Umbilical cord (tissue), 2 donors: Measurements from ENCODE around the genes CIB4, DPYSL5 and CAD.

DNA sequence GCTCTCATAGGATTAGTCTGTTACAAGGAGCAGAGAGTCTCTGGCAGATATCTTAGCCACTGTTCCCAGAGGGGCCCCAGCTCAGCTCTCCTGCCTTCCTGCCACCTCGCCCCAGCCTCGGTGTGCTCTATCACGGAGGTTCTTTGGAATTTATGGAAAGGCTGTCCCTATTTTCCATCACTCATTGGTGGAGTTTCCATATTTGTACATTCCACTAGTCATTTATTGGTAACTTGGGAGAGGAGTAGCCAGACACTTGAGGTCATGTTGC is 21.6 kb downstream of the DRC1 start:
- RAMPAGE, long total RNA: no peak

GRCh38 chr2:26641242-26641711 is at the start of gene CIB4:
CIB4 (minus strand) TSS chr2:26641366.
- RAMPAGE, long total RNA: no peak

- RAMPAGE, long total RNA: no peak
These were observed 316 bp upstream of the KCNK3 start for GRCh38 chr2:26692213-26692598.

GRCh38 chr2:26693238-26693793 is 794 bp downstream of the KCNK3 start:
- RAMPAGE, long total RNA: no peak

DNA sequence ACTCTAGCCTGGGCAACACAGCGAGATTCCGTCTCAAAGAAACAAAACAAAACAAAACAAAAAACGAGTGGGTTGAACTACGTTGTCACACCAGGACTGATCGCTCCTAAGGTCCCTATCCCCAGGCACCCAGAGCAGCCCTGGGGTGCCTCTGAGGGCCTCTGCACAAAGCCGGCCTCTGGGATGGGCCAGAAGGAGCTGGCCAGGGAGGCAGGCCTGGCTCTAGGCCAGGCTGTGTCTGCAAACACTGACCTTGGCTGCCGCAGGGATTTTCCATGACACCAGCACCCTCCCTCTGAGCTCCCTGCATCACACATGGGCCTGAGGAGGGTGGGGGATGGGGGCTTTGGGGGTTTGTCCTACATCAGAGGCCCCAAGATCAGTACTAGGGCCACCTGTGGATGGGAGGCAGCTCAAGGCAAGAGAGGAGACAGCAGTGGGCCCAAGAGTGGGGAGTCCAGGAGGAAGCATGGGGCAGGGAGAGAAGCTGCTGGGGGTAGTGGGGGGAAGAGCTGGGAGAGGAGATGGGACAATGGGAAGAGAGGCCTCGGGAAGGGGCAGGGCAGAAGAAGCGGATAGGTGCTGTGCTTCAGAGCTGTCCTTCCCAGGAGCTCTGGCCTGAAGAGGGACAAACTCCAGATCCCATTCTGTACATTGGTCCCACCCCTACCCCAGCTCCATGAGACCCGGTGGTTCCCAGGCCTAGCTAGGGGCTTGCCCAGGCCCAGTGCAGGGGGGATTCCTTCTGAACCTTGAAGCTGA is 27.9 kb downstream of the KCNK3 start:
- RAMPAGE, long total RNA: no peak

DNA sequence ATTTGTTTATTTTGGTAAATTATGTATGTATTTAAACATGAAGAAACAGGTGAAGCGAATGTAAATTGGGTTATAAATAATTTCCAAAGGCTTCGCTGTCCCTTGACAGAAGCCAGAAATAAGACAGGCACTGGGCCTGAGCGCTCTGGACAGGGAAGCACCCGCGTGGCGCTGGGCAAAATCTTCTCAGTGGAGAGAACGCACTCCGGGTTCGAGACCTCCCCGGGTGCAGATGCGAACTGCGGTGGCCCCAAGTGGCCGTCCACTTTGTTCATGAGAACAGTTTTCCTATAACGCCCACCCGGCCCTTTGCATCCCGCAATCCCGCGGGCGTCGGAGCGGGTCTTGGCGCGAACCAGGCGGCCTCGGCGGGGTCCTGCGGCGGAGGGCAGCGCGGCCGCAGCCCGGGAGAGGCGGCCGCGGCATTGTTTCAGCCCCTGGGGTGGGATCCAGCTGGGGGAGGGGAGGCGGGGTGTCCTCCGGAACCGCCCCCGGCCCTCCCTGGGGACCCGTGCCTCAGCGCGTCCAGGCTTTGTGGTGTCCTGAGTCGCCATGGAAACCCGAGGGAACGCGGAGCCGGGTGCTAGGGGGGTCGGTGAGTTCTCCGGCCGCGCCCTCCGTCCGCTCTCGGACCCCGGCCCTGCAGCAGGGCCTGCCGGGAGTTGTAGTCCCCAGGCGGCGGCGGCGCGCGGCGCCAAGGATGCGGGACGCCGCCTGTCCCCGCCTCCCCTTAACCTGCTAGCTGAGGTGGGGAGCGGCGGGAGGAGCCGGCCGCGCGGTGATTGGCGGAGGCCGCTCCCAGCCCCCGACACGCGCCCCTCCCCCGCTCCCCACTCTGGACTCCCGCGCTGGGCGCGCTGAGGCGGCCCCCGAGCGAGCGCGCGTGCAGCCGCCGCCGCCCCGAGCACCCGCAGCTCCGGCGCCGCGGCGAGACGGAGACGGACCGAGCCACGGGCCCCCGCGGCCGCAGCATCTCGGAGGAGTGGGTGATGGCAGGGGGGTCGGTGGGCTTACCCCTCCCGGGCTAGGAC is at the start of gene DPYSL5:
DPYSL5 (plus strand) TSS at position 860 of the 1,031 bp plus-strand sequence.
- RAMPAGE, long total RNA: no peak

DNA sequence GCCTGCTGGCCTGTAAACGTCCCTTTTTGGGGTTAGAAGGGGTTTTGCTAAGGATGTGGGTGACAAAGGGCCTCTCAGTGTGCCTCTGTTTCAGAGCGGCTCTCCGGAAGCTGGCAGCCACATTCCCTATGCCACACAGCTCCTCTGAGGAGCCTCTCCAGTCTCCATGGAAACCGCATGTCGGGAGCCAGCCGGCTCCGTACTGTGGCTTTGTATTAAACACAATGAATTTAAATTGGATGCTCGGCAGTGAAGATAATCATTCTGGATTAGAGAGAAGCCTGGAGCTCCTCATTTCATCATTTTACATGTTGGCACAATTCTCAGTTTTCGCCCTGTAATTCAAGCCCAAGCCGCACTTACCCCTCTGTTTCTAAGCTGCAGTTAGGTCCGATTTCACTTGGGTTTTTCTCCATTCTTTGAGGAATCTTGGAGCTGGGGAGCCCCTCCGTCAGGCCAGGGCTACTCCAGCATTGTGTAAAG is 57.9 kb upstream of the MAPRE3 start:
- RAMPAGE, long total RNA: no peak

DNA sequence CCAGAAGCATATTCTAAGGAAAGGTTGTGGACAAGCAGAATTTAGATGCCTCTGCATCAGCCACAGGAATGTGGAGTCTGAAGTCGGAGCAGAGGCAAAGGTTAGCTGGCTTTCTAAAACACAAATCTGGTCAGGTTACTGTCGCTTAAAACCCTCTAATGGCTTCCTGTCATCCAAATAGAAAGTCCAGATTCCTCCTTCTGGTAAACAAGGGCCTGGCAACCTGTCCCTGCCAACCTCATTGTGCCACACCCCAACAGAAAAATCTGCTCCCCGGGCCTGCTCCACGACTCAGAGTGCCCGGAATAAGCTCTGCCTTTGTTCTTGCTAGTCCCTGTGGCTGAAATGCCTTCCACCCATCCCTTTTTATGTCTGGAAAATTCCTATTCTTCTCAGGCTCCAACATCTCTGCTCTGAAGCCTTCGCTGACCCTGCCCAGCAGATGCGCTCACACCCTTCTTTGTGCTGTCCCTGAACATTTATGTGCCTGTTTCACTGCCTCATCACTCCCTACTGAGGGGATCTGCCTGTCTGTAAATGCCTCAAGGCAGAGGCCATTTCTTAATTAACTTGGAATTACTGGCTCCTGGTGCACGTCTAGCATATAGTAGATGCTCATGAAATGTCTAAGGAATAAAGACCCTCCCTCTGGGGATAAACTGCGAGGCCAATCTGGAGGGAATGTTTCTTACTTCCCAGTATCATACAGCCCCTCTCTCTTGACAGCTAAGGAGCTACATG is 11.2 kb upstream of the TMEM214 start:
- RAMPAGE, long total RNA: no peak

- RAMPAGE, long total RNA: no peak
These were observed 10.7 kb upstream of the TMEM214 start for GRCh38 chr2:27022172-27022351.

- RAMPAGE, long total RNA: no peak
These were observed 8.7 kb upstream of the TMEM214 start for GRCh38 chr2:27023884-27024565.

GRCh38 chr2:27096985-27097532 is 10.5 kb downstream of the KHK start:
- RAMPAGE, long total RNA: no peak

- RAMPAGE, long total RNA: no peak
These were observed 1.8 kb upstream of the ABHD1 start for GRCh38 chr2:27121659-27122327.

DNA sequence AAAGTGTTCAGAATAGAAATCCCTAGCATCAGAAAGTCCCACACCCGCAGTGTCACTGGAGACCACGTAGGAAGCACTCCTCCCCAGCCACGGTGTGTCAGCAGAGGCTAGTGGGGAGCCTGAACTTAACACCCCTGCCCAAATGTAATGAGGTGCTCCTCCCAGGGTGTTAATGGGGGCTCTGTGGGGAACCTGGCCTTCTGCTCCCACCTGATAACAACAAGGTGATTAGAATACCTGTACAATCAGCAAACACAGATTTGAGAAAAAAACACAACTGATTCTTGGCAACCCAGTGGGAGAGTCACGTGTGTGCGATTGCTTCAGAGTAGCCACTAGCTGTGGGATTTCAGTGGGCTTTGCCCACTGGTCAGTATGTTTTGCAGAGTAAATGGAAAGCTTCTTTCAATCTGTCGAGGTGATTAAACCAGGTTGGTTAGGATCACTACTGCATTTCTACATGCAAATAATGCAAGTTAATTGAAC is 20.7 kb upstream of the ATRAID start:
- RAMPAGE, long total RNA: no peak

DNA sequence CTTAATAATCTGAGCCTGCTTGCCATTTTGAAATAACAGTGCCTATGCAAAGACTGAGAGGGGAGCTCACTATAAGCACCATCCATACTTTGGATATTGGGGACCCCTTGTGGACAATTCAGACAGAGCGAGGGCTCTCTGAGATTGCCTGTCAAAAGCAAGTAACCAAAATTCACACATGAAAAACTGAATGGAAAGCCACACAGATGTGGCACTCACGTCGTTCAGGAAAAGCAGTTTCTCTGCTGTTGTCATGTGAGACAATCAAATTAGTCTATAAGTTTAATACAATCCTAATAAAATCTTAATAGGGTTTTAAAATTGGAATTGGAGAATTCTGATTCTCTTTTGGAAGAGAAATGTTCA is 20.2 kb upstream of the ATRAID start:
- RAMPAGE, long total RNA: no peak

DNA sequence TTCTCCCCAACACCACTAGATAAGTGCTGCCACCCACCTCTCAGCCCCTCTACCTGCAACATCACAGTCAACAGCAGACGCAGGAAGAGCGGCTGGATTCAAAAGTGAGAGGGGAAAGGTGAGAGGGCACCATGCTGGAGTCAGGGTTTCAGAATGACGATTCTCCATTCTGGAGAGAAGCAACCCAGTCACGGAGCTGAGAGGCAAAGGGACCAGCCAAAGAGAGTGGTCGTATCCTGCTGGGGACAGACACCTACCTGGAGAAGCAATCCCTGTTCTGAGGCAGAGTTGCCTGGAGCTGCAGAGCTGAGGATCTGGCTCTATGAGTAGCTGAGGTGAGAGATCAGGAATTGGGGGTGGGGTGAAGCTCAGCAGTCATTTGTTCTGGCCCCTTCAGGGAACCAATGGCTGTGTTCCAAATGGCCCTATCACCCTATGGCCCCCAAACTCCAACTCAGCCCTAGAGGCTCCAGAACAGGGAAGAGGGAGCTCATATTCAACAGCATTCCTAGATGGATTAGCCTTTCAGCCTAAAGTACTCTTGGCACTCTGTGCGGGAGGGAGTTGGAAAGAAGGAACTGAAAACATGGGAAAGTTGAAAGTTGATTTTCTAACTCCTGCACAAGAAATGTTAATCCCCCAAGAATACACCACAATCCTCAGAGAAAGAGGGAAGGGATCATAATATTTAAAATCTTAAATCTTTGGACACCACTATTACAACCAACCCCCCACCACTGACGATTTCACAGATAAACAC is 3.3 kb upstream of the ATRAID start:
- RAMPAGE, long total RNA: no peak

- RAMPAGE, long total RNA: no peak
These were observed at the start of gene CAD for GRCh38 chr2:27216975-27217925. CAD (plus strand) TSS chr2:27217369.

DNA sequence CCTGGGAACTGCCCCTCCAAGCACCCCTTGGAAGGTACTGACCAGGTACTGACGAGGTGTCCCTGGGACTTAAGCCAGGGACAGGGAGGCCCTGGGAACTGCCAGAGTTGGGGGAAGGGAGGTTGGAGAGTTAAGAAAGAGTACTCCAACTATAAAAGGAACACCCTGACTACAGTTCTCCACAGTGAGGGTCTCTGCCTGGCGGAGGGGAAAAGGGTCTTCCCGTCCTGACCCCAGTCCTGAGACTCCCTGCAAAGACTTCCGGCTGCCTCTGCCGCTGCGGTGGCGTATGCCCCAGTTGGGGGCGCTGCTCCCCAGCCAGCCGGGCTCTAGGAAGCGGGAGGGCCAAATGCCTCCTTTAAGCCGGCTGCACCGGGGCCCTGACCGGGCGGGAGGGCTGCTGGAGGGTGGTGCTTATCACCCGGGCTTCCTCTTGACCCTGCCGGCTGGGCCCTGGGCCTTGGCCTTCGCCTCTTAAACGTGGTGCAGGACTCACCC is 12.8 kb downstream of the SLC30A3 start:
- RAMPAGE, long total RNA: no peak

DNA sequence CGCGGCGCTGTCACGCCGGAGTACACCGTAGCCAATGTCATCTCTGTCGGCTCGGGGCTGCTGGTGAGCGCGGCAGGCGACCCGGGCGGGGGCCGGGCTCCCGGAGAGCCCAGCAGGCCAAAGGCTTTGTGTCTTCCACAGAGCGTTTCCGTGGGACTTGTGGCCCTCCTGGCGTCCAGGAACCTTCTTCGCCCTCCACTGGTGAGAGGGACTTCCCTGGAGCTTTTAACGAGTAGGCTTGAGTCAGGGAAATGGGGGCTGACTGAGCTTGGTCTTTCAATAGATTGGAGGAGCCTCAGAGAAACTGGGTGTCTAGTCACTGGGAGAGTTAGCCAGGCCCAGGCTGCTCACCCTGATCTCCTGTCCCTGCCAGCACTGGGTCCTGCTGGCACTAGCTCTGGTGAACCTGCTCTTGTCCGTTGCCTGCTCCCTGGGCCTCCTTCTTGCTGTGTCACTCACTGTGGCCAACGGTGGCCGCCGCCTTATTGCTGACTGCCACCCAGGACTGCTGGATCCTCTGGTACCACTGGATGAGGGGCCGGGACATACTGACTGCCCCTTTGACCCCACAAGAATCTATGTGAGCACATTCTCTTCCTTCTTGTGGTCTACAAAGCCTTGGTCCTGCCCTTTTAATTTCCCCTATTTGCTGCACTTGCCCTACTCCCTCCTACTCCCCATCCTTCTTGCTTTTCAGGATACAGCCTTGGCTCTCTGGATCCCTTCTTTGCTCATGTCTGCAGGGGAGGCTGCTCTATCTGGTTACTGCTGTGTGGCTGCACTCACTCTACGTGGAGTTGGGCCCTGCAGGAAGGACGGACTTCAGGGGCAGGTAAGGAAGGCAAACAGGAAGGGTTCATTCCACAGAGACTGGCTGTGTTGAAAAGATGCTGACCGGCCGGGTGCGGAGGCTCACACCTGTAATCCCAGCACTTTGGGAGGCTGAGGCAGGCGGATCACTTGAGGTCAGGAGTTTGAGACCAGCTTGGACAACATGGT is 819 bp downstream of the KRTCAP3 start:
- RAMPAGE, long total RNA: no peak

GRCh38 chr2:27627802-27628327 is 947 bp downstream of the CCDC121 start:
- RAMPAGE, long total RNA: no peak

- RAMPAGE, long total RNA: no peak
These were observed 9.9 kb downstream of the SUPT7L start for GRCh38 chr2:27653336-27654083.